Right cardiac atrium (tissue), 1 donor: ENCODE data around the genes P2RX3, PRG3, PRG2, UBE2L6, OR1S2 and GLYATL1B.

DNA sequence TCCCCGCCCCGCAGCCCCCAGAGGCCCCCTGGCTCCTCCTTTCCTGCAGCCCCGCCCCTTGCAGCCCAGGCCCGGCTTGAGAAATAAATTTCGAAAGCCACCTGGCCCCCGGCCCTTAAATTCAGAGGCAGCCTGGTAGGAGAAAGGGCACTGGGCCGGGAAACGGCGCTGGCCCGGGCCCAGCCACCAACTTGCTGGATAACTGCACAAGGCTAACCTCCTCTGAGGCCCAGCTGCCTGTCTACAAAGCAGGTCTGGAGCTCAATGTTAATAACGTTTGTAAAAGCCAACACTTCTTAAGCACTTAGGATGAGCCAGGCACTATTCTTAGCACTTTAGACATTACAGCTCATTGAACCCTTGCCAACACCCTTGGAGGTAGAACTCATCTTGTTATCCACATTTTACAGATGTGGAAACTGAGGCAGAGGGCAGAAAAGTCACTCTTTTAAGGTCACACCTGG, 13.1 kb downstream of the TNKS1BP1 start:
- PRO-cap = bidirectional peak, plus-strand start at position 118 of the sequence, minus-strand start outside the sequence

- PRO-cap = no peak
These were observed at the start of gene P2RX3 for GRCh38 chr11:57337982-57338425. TSS of gene P2RX3 (plus strand) at chr11:57338352.

DNA sequence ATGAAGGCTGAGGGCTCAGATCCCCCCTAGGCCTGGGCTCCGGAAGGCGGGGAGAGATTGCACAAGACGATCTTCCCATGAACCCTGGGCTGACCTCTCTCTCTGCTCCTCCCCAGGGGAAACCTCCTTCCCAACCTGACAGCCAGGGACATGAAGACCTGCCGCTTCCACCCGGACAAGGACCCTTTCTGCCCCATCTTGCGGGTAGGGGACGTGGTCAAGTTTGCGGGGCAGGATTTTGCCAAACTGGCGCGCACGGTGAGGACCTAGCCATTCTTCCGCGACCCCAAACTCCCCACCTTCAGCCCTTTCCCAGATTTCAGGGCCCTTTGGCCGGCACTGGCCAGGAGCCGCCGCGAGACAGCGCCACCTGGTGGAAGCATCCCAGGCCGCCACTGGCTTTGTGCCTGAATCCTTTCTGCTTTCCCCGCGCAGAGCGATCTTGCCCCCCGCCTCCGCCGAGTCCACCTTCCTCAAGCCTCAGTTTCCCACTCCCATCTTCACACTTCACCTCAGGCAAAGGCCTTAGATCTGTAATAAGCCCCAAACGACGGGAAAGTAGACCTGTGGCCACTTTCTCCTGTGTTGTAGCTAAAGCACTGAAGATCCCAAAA, 11.6 kb downstream of the P2RX3 start:
- PRO-cap = no peak

DNA sequence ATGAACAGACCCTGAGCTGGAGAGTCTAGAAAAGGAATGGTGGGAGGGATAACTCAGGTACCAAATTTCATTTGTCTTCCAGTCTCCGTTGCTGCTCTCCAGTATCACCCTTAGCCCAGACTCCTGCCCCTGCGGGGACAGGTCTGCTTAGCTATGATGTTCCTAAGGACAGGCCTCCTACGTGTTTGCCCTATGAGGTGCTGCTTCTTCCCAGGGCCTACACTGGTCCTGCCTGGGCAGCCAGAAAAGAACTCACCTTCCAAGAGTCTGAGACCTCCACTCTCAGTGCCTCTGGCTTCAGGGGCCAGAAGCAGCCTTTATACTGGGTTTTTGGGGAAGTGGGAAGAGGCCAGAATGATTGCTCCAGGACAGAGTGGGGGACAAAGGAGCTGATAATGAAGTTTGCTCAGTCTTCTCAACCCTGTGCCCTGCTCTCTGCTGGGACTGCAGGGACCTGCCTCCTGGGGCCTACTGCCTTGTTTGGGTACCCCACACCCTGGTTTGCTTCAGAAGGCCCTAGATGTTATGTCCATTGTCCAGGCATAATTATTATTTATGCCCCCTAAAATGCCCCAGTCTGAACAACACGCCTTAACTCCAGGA, at the start of gene PRG3:
Gene PRG3, minus strand, starts transcription at position 293 of the 603 bp plus-strand sequence.
- PRO-cap = no peak

DNA sequence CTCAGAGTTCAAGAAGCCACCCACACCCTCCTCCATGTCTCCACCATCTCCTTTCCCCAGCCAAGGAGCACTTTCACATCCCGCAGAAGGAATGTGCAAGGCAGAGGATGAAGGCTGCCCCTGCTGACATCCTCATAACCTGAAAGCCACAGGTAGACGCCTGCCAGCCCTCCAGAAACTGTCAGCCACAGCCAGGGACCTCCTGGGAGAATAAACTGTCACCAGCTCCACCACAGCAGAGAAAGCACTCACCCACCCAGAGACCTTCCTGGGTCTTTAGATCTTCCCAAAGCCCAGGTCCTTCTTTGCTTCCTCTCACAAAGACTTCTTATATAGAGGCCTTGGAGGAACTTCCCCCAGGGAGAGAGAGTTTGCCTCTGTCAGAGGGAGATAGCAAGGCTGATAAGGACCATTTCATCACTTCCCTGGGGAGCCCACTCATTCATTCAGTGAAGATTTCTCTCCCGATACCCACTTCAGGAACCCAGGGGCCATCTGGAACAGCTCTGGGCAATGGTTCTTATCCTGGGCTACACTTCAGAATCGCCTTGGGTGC, at the start of gene PRG2:
Gene PRG2, minus strand, starts transcription at position 307 of the 556 bp plus-strand sequence.
- PRO-cap = no peak

GRCh38 chr11:57424398-57425739, 2.1 kb downstream of the SLC43A3 start:
- PRO-cap = no peak

- PRO-cap = no peak
These were observed 333 bp downstream of the SMTNL1 start for GRCh38 chr11:57537766-57538090.

GRCh38 chr11:57567464-57568681, at the start of gene UBE2L6:
TSS of gene UBE2L6 (minus strand) at chr11:57567672.
- PRO-cap = bidirectional peak, plus-strand start at chr11:57567732, minus-strand start at chr11:57567670

DNA sequence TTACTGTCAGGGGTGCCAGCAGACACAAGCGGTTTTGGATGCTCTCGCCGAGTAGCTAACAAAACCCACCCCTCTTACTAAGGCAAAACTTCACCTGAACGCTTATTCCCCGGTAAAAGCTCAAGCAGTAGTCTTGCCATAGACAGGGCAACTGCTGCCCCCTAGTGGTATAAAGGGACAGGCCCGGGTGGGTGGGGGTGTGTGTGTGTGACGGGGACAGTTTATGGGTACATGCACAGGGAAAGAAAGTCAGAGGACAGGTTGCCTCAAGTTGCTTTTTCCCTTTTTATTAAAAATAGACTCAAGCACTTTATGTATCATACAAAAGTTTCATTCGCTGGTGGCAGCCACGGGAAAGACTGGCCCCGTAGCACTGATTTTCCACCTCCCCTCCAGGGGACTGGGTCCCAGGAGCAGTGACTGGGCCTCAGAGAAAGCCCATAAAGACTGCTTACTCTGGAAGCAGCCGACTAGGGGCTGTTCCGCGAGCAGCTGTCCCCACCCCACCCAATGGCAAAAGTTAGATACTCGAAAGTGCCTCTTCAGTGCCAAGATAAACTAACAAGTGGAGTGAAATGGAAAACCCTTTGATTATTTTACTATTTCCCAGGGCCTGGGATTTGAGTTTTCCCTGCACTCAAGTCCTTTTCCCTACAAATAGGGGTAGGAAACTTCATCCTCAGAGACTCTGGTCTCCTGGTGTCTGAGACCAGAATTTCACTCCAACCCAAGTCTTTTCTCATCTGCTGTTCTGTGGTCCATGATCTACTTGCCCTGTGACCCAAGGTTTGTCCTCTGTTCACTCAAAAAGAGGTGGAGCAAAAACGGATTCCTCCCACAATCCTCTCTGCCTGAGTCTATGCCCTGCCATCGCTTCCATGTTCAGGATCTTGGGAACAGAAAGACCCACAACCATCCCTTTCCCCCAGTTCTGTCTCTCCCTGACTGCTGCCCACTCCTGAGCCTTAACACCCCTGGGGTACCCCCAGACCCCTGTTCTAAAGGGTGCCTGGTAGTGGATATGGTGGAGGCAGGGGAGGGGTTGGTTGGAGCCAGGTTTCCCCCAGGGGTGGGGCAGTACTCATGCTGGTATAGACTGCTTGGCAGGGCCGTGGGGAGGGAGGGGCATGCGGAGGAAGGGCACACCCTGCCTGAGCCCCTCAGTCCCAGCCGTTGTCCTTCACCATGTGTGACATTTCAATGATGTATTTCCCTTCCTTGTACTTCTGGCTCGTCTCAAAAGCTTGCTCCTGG, 4.5 kb downstream of the YPEL4 start:
- PRO-cap = no peak

DNA sequence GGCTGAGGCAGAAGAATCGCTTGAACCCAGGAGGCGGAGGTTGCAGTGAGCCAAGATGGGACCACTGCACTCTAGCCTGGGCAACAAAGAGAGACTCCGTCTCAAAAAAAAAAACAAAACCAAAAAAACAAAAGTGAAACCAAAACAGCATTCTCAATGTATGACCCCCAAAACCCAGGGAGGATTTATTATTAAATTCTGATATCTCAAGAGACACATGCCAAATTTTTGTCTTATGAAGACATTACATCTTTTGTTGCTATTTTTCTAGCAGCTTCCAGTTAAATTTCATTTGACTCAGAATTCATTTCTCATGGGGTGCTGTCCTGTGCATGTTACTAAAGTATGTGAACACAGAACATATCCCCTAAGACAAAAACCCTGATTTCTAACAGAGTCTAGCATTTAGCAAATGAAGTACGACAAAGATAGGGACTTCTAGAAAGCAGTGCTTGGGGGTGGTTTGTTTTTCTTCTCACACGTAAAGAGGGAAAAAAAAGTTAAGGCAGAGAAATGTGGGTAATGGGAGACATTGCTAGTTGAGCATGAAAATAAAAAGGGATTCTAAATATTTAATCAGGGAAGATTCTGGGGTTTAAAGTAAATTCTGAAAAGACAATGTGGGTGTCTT, 3.1 kb upstream of the YPEL4 start:
- PRO-cap = no peak

GRCh38 chr11:57734381-57734877, 6.9 kb upstream of the SELENOH start:
- PRO-cap = no peak

- PRO-cap = no peak
These were observed 1.2 kb downstream of the SELENOH start for GRCh38 chr11:57742506-57742787.

DNA sequence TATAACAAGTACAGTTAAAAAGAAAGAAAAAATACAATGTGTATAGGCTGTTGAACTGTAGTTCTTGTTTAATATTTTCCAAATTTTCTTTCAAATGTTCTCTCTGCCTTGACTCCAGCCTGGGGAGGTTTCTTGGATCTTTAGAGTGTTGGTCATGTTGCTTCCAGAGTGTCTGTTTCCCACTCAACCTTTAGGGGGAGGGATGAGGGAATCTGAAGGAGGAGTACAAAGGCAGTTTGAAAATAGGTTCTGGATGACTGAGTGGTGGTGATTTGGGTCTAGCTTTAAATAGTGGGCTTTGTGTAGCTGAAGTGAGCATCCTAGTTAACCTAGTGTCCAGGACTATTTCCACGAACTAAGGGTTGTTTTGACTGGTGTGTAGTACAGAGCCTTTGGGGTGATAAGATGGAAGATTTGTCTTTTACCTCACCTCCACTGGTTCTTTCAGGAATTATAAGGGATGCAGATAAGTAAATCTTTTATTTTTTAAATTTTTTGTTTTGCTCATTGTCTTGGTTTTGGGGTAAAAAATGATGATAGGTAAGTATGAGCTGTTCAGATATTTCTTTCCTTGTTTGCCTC, 2.1 kb downstream of the CTNND1 start:
- PRO-cap = no peak

- PRO-cap = no peak
These were observed 60.6 kb downstream of the CTNND1 start for GRCh38 chr11:57822123-57822585.

GRCh38 chr11:57825979-57826373, 64.4 kb downstream of the CTNND1 start:
- PRO-cap = no peak

DNA sequence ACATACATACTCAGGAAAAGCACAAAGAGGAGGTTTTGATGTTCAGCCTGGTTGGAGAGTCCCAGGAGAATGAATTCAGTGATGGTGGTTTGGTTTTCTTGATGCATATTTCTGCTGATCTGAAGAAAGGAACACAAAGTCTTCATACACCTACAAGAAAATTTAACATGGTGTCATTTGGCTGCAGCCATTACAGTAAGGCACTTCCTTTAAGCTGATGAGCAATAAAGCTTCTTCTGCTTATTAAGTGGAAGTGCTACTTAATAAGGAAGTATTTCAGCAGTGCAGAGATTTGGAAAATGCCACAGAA, at the start of gene OR1S2:
Gene OR1S2, minus strand, starts transcription at position 107 of the 310 bp plus-strand sequence.
- PRO-cap = no peak

GRCh38 chr11:58935036-58935610, 4.2 kb upstream of the GLYATL1 start:
- PRO-cap = no peak

DNA sequence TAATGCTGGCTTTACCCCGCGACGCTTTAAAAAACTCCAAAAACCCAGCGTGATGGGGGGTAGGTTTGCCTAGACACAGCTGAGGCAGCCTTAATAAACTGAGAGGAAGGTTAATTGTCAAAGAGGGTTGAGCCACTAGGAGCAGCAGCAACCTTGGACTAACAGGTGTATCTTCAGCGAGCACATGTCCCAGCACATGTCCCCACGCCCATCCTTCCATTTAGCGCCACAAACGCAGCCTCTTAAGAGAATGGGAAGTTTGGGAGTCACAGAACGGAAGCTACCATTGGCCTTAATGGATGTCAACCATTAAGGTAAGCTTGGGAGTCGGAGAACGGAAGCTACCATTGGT, 24.1 kb downstream of the GLYATL1 start:
- PRO-cap = no peak

- PRO-cap = no peak
These were observed 73.3 kb upstream of the GLYATL1B start for GRCh38 chr11:59012541-59013458.

- PRO-cap = no peak
These were observed at the start of gene GLYATL1B for GRCh38 chr11:59086000-59086600. TSS of gene GLYATL1B (plus strand) at chr11:59086307.